Hair follicle dermal papilla cell (primary cell): ENCODE measurements around a stretch of chr1.

GRCh38 chr1:244835996-244836911 is 796 bp downstream of the COX20 start:
- CAGE, long polyA plus RNA, result no peak

DNA sequence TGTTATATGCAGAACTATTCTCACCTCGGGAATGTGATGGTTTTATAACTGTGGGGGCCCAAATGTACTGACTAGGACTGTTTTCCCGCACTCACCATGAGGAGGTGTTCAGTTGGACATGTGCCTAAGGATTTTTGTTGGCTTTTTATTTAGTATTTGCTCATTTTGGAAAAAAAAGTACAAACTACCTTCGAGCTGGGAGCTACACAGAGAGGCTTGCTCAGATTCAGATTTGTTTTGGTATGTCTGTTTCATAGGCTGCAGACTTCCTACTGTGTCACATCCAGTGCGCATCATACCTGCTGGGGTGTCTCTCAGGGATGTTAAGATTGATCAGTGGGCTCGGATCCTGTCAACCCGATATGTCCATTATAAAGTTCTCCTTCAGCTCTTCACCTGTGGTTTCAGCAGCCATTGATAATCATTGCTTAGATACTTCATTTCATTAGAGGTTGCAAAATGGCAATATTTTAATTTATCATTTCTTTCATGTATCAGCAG is 50.2 kb upstream of the EFCAB2 start:
- CAGE, long polyA plus RNA, result no peak

- CAGE, long polyA plus RNA, result no peak
Measured at GRCh38 chr1:244920899-244921497, 48.5 kb upstream of the EFCAB2 start.

GRCh38 chr1:244968346-244969042 is 988 bp upstream of the EFCAB2 start:
- CAGE, long polyA plus RNA, result no peak

GRCh38 chr1:245060414-245061279 is 91.2 kb downstream of the EFCAB2 start:
- CAGE, long polyA plus RNA, result no peak

DNA sequence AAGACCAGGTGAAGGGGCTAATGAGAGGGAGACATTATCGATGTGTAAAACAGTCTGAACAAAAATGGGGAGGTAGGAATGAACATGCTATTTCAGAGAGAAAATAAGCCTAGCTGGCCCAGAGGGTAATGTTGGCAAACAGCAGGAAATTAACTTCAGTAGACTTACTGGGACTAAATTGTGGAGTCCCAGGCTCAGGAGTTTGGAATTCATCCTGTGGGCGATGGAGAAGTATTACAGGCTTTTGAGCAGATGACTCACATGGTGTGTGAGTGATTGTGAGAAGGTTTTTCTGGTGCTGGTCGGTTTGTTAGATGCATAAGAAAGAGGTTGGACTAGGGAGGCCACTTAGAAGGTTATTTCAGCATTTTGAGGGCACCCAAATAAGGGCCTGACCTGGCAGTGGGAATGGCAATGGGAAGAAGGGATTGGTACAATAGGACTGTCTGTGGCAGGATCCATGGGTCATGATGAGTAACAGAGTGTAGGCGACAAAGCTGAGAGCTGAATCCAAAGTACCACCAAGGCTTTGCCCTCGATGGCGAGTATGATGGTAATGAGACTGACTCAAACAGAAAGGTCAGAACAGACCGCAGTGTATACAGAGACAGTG is 69.3 kb upstream of the KIF26B start:
- CAGE, long polyA plus RNA, result no peak

GRCh38 chr1:245257519-245257741 is 102.6 kb downstream of the KIF26B start:
- CAGE, long polyA plus RNA, result no peak

DNA sequence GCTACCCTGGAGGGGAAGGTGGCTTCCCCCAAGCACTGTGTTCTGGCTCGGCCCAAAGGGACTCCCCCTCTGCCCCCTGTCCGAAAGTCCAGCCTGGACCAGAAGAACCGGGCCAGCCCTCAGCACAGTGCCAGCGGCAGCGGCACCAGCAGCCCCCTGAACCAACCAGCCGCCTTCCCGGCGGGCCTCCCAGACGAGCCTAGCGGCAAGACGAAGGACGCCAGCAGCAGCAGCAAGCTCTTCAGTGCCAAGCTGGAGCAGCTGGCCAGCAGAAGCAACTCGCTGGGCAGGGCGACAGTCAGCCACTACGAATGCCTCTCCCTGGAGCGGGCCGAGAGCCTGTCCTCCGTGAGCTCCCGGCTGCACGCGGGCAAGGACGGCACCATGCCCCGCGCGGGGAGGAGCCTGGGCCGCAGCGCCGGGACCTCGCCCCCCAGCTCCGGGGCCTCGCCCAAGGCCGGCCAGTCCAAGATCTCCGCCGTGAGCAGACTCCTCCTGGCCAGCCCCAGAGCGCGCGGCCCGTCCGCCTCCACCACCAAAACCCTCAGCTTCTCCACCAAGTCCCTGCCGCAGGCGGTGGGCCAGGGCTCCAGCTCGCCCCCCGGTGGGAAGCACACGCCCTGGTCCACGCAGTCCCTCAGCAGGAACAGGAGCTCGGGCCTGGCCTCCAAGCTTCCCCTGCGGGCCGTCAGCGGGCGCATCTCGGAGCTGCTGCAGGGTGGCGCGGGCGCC is 533.1 kb downstream of the KIF26B start:
- CAGE, long polyA plus RNA, result no peak

- CAGE, long polyA plus RNA, result no peak
Measured at GRCh38 chr1:245816373-245817245, 661.8 kb downstream of the KIF26B start.

- CAGE, long polyA plus RNA, result no peak
Measured at GRCh38 chr1:245857706-245858879, 649.0 kb downstream of the SMYD3 start.

DNA sequence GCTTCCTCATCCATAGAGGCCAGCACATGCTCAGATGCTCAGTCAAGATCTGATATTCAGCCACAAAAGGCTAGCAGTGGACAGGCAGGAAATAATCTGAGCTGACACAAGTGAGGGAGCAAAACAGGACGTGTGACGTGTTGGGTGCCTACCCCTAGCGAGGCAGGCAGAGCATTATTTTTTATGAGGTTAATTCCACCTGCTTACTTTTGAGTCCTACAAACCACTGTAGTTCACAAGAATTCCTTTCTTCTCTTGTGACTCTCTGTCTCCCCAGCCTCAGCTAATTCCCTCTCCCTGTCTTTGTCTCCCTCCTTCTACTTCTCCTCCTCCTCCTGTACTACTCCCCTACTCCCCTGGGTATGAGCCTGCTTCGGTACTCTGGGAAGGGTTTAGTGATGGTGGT is 550.7 kb downstream of the SMYD3 start:
- CAGE, long polyA plus RNA, result no peak

GRCh38 chr1:245980584-245981398 is 526.3 kb downstream of the SMYD3 start:
- CAGE, long polyA plus RNA, result no peak

DNA sequence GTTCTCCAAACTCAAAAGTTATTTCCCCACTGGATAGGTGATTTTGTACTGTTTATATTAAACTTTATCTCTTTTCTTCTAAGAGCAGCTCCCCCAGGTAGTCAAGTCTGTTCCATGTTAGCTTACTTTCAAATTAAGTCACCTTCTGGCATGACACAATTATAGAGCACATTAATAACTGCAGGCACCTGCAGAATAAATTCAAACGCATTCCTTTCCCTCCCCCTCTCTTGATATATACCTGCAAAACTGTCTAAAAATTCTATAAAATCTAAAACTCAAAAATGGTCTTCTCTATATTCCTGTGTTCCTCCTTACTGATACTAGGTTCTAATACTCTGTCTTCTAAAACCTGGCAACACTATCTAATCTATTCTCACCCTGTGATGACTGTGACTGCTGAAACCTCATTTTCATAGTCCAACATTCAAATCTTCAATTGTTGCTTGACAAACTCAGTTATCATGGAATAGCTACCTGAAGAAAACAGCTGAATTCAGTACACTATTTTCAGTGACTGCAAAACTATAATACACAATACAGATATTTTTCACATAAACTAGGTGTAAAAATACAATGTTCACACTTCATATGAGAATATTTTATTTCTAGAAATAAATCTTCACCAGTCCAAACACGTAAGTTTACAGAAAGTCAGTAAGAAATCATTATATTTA is 257.1 kb downstream of the SMYD3 start:
- CAGE, long polyA plus RNA, result no peak

- CAGE, long polyA plus RNA, result no peak
Measured at GRCh38 chr1:246269732-246270238, 237.3 kb downstream of the SMYD3 start.

GRCh38 chr1:246567162-246567756 is 1.0 kb downstream of the CNST start:
- CAGE, long polyA plus RNA, result no peak

- CAGE, long polyA plus RNA, result no peak
Measured at GRCh38 chr1:246573389-246573811, 7.1 kb downstream of the CNST start.

DNA sequence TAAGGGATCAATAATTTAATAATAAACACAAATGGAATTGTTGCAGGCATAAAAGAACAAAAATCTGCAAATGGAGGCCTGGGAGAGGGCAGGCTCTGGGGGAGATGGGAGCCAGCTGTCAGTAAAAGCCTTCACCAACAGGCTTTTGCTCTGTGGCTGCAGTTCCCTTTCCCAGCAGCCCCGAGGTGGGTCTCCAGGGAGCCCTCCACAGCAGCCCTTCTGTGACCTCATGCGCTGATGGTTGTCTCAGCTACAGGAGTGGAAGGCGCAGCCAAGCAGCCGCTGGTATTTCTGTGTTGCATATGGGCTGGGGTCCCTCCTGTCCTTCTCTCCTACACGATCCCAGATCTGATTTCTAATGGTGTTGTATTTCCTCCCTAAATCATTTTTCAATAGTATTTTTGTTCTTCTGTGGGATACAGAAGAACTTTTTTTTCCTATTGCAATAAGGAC is 42.4 kb upstream of the SCCPDH start:
- CAGE, long polyA plus RNA, result no peak

GRCh38 chr1:246689563-246690032 is 34.6 kb upstream of the SCCPDH start:
- CAGE, long polyA plus RNA, result no peak

GRCh38 chr1:246798315-246798930 is 74.2 kb downstream of the SCCPDH start:
- CAGE, long polyA plus RNA, result no peak

DNA sequence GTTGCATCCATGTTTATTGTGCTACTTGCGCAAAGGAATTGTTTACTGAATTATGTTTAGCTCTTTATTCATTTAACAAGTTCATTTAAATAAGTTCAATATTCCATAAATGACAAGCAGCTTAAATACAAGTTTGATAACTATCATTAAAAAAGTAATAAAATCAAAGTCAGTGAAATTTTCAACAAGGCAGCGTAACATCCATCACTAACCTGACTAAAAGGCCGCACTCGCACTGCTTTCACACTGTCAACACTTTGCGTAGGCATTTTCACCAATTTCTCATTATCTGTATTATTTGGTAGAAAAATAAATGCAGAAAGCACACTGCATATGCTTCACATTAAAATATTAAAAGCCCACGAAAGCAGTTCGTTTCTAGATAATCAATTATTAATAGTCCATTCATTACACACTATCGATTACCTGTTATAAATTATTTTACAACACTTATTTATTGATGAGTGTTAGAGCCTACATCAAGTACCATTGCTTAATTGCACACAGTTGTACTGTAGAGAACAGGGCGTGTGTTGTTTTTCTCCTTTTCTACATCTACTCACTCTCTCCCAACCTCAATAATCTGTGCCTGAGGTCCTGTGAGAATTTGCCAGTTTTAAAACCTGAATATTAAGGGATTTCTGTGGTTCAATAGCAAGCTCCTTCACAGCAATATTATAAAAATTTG is 92.3 kb downstream of the AHCTF1 start:
- CAGE, long polyA plus RNA, result no peak